Skin of body (tissue), 2 donors: Measurements from ENCODE around the genes TARBP2 and SMUG1.

DNA sequence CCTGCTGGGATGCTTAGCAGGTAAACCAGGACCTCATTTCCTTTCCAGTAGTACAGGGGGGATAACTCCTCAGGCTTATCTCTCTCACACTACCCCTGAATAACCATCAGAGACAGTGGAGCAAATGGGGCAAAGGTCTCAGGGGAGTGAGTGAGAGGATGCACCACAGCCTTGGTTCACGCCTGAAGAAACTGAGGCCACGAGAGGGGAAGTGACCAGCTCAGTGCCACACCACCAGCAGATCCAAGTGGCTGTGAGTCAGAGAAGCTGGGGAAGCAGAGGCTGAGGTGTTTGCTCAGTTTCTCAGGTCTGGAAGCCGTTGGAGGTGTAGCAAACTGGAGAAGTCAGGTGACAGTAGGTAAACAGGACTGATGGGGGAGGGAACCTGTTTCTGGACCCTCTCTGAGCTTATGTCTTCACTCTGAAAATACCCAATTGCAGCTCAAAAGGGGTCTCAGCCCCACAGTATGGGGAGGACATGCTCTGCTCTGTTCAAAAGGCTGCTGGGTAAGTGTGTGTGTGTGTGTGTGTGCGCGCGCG, 9.3 kb upstream of the ITGB7 start:
- RAMPAGE, long total RNA, result no peak

GRCh38 chr12:53234026-53234749, 2.2 kb upstream of the RARG start:
- RAMPAGE, long total RNA, result no peak

- RAMPAGE, long total RNA, result no peak
These were observed 3.9 kb upstream of the RARG start for GRCh38 chr12:53235918-53236352.

DNA sequence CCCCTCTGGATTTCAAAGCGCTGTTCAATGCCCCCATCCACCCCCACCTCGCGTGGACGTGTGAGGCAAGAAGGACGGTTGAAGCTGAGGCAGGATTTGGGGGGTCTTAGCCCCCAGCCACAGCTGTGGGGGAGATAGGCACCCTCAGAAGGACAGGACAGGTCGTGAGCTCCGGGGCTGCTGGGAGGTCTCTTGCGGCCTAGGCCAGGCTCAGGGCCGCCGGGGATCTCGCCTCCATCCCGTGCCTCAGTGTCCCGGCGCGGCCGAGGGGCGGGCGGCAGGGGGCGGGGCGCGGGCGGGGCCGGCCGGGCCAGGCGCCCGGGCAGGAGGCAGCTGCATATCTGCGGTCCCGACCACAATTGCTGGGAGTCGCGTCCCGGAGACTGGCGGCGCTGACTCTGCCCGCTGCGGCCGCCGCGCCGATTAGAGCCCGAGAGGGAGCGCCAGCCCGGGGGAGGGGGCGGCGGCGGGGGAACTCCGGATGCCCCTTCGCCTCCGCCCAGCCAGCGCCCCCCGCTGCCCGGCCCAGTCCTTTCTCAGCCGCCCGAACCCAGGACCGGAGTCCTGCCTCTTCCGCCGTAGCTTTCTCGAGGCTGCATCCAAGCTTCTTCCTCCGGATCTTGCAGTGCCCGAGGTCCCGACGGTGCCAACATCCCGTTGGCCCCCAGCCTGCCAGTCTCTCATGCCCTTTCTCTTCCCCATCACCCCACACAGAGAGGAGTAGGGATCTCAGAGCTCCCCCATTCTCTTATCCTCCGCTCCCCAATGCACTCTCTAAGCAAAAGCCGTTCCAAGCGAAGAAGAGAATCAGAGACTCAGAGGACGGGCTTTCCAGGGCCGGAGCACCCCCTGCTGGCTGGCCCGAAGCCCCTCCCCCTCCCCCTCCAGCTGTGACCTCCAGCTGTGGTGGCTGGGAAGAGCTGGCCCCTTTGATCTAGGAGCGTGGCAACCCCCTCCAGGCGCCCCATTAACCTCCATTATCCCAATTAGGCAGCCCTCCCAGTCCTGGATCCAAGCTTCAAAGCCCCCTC, 8.7 kb upstream of the SP7 start:
- RAMPAGE, long total RNA, result no peak

DNA sequence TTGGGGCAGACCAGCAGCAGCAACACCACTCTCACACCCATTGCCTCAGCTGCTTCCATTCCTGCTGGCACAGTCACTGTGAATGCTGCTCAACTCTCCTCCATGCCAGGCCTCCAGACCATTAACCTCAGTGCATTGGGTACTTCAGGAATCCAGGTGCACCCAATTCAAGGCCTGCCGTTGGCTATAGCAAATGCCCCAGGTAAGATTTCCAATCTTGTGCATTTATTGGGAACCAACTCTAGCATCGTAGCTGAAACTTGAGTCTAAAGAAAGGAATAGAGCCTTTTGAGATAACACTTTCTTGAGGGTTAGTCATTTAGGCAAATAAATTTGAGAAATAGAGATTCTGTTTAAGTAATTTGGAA, 3.4 kb downstream of the SP1 start:
- RAMPAGE, long total RNA, result no peak

GRCh38 chr12:53481512-53482121, 17.6 kb downstream of the MAP3K12 start:
- RAMPAGE, long total RNA, result no peak

GRCh38 chr12:53483222-53483404, 16.1 kb downstream of the MAP3K12 start:
- RAMPAGE, long total RNA, result no peak

DNA sequence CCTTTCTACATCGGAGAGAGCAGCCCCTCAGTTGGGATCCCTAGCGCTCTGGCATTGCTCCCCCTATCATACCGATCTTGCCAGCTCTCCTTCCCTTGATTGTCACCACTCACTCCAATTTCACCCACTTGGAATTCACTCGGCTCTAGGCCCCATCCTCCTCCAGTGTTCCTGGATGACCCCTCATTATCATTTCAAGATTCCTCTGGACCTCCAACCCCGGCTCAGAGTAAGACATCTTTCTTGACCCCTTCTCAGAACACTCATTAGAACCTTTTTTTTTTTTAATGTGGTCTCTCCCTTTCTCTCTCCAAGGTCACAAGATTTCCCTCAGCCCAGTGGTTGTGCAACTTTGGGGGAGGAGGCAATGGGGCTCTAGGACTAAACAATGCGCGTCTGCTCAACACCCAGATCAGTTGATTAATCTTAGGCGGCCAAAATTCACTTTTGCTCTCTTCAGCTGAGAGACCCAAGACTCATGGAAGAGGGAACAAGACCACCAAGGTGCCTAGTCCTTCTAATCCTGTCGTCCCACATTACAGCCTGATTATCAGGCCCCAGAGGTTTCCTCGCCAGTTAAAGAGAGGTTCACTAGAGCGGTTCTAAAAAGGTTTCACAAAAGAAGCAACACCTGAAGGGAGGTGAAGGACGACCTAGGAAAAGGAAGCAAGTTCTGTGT, 781 bp upstream of the MAP3K12 start:
- RAMPAGE, long total RNA, result no peak

DNA sequence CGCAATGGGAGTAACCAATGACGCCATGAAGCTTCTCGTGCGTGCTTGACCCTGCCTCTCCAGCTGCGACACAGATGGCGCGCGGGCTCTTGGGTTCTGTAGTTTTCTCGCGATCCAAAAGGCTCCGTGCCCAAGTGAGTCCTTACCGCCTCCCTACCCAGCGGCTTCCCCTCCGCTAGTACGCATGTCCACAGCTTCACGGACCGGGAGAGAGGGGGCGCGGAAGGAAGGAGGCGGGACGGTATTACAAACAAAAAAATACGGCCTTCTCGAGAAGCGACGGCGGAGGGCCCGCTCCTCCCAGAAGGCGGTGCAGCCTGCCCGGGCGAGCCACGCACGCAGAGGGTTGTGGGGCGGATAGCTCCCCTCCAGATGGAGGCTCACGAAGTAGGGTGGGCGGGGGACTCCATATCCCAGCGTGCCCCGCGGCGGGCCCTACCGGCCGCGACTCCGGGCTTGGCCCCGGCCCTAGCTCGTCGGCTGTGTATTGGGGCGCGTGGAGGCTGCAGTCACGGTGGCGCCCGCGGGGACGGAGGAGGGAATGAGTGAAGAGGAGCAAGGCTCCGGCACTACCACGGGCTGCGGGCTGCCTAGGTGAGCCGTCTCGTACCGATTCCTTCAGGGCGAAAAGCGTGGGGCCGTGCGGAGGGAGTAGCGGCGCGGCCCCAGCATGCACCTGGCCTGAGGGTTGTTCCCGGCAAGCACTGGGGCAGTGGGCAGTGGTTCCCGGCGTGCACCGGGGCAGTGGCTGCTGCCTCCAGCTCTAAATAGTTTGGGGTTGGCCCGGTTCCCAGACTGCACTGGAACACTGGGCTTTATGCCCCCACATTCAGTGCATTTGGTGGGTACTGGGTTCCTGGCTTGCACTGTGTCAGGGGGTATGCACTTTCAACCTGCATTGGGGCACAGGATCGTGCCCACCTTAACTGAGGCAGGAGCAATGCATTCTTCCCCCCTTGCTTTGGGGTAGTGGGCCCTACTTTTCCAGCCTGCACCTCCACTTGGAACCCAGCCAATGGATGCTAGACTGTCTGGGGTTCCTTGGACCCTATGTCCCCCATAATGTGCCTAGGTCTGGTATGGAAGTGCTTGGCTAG, at the start of gene TARBP2:
TARBP2 (plus strand) TSS at position 416 of the 1,097 bp plus-strand sequence.
- RAMPAGE, long total RNA, result no peak

DNA sequence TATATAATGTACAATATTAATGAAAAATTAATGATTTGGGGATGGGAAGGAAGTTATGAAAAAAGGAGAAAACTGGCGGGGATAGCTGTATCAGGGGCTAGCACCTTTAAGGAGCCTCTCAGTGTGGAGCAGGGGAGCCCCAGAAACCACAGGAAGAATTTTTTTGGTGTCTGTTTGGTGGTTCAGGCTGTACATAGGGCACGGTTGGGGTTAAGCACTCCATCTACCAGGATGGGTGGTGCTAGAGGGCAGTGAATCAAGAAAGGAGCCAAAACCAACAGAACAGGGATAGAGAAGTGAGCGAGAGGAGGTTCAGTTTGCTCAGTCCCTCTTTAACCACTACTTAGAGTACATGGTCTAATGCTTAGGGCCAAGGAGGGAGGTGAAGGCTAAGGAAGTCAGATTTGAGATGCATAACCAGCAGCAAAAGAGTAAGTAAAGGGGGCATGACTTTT, 6.4 kb upstream of the NPFF start:
- RAMPAGE, long total RNA, result no peak

DNA sequence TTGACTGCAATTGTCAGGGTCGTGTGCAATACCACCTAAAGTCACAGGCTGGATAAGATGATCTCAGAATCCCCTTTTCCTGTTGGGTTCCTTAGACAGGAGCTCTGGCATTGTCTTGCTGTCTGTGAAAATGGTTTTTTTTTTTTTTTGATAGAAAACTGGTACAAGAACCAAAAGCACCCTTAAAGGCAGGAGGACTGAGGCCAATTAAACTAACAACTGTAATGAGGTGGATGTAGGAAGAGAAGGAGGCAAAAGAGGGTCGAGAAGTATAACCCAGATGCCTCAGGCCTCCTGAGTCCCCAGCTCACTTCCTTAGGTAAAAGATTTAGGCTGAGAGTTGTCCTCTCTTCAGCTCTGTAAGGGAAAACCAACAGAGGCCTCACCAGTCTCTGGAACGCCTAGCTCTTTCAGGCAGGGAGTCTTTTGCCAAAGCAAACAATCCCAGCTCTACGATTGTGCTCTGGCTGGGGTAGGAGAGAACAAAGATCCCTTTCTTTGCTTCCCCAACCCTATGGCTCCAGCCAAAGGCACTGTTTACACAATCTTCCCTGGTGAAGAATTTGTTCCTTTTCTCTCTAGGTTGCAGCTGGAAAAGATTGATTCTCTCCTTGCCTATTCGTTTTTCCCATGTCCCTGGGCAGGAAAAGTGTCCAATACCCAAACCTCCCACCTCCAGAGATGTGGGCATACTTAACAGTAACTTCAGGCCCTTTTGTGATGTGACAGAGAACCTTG, 17.0 kb downstream of the ATP5MC2 start:
- RAMPAGE, long total RNA, result no peak

- RAMPAGE, long total RNA, result no peak
These were observed 26.8 kb upstream of the CALCOCO1 start for GRCh38 chr12:53754062-53754523.

- RAMPAGE, long total RNA, result no peak
These were observed 5.8 kb upstream of the HOXC11 start for GRCh38 chr12:53967220-53967499.

DNA sequence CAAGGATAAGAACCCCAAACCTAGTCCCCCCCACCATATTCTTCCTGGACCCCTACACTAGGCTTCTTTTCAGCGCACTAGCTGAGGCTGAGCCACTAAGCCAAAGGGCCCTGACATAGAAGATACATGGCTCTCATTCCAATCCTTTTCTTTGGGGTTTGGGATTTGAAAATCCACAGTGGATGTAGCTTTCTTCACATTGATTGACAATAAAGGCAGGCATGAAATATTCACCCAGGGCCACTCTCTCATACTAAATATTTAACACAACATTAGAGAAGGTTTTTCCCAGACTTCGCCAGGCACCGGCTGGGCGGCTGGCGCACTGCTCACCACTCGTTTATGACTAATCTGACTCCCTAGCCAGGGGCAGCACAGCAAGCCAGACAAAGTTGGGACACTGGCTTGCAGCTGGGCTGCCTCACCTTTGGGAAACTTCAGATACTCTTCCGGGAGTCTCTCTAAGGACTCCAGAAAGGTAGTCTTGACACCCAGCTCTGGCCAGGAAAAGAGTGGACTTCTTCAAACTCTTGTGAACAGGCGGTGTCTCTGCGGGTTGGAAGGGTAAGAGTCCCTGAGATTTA, 725 bp upstream of the HOXC11 start:
- RAMPAGE, long total RNA, result no peak

DNA sequence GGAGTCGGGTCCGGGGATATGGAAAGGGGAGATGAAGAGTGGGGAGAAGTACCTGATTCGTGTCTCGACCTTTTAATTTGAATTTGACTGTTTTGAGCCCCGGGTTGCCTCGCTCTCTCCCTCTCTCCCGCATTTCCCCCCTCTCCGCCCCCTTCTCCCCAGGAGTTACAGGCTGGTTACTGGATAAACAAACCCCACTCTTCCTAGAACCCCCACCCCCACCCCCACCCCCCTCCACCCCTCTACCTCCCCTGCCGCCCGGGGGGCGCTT, 353 bp upstream of the HOXC10 start:
- RAMPAGE, long total RNA, result no peak

GRCh38 chr12:53996741-53997710, 2.9 kb upstream of the HOXC9 start:
- RAMPAGE, long total RNA, result no peak

DNA sequence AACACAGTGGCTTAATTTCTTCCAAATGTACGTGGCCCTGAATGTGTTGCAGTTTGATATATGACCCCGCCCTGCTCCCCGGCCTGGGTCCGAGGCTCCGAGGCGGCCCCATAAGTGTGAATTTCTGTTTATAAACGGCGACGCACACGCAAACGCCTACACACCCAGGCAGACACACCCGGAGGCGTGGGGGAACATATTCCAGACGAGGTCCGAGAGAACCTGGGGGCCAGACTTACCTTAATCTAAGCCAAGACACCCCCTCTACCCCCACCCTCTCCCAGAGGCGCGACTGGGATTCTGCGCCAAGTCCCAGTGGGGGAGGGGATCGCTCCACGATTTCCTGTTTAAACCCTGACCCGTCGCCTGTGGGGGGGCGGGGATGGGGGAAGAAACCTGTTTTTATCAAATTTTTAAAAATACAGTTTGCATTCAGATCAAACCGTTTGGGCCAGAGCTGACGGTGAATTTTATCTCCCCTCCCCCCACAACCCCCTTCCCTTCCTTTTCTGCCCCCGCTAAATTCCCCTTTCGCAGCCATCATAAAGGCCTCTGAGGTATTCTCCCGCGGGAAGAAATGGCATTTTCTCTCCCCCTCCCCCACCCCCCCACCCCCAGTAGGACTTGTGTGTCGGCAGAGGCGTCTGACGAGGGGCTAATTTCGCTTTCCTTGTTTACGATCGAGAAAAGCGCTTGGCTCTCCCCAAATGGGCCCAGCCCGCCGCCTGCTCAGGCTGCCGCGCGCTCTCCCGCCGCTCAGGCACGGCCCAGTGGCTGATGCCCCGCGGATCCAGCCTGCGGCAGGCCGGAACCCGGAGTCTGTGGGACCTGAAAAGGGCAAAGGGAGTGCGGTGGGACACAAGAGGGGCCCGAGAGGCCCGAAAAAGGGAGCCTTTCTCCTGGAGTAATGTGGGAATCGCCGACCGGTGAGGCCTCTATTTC, 9.4 kb upstream of the HOXC6 start:
- RAMPAGE, long total RNA, result no peak

GRCh38 chr12:54131906-54133027, 56.5 kb downstream of the SMUG1 start:
- RAMPAGE, long total RNA, result no peak

GRCh38 chr12:54188441-54189445, at the start of gene SMUG1:
SMUG1 (minus strand) TSS chr12:54188985.
- RAMPAGE, long total RNA, result no peak

- RAMPAGE, long total RNA, result no peak
These were observed 1.4 kb downstream of the HNRNPA1 start for GRCh38 chr12:54281626-54282624.